IMR-90 (cell line): Measurements from ENCODE around the genes ITIH5 and TAF3.

DNA sequence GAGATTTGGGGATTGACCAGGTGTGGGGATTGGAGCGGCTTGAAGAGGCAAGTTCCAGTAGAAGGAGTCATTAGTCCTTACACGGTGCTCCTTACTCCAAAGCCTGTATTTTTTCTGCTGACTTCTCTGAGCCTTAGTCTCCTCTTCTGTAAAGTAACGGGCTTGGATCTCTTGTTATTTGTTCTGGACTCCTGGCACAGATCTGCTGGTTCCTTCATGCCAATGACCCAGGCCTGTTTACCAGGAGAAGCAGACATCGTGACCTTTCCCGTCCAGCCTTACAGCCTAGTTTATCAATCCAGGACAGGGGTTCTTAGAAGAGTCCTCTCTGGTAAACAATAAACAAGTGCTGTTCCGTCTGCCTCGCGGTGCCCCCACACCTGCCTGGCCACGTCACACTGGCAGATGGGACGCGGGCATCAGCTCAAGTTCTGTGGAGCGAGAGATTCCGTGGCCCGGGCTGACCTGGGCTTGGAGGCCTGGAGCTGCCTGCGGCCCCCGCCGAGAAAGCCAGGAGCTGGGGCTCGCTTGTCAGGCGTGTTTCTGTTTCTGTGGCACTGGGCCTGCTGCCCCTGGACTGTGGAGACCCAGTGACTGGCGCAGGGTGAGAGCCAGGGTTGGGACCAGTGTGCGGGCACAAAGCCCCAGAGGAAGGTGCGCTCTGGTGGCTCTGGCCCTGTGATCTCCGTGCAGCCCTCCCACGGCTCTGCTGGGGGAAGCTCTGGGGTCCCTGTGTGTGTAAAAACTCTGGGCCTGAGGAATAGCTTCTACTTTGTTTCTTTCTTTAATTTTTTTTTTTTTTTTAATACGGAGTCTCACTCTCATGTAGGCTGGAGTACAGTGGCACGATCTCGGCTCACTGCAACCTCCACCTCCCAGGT, 28.5 kb upstream of the PFKFB3 start:
- RRBS: no CpG with 5 or more reads among the region's 27 CpGs
CAGE:
- cytosol, long polyA plus RNA: no peak
- long polyA plus RNA: no peak
- nucleus, long polyA plus RNA: no peak

DNA sequence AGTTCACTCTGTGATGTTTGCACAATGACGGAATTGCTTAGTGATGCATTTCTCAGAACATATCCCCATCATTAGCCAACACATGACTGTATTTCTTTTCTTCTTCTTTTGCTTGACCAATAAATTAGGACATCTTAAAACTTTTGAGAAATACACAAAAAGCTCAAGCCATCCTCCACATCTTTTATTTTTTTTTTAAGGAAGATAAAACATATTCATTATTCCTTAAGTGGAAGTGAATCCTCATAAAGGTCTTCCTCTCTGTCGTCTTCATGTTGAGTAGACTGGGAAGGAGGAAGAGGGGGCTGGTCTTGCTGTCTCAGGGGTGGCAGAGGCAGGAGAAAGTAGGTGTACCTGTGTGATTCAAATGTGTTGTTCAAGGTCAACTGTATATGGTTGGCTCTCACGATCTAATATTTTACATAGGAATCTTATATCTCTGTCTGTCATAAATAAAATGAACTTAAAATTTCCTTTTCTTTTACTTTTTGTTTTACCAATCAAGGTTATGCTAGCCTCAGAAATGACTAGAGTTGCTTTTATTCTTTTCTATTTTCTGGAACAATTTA, 5.2 kb upstream of the PFKFB3 start:
- RRBS: no CpG with 5 or more reads among the region's 3 CpGs
CAGE:
- cytosol, long polyA plus RNA: no peak
- long polyA plus RNA: no peak
- nucleus, long polyA plus RNA: no peak

DNA sequence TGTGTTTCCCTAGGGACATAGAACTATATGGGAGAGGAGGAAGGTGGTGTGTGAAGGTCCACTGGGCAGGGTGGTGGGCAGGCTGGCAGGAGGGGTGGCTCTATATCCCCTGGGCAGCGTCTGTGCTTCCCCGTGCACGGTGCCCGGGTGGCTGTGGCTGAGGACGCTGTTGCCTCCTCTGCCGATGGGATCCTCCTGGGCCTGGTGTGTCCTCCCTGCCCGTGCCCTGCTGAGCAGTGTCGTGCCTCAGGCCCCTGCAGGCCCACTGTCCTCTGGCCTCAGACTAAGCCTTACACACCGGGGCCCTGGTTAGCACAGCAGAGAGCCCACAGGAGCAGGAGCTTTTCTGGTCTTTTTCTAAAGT, 19.2 kb downstream of the PFKFB3 start:
- RRBS: 95% methylated on average over 3 of the region's 9 CpGs
CAGE:
- cytosol, long polyA plus RNA: no peak
- long polyA plus RNA: no peak
- nucleus, long polyA plus RNA: no peak

DNA sequence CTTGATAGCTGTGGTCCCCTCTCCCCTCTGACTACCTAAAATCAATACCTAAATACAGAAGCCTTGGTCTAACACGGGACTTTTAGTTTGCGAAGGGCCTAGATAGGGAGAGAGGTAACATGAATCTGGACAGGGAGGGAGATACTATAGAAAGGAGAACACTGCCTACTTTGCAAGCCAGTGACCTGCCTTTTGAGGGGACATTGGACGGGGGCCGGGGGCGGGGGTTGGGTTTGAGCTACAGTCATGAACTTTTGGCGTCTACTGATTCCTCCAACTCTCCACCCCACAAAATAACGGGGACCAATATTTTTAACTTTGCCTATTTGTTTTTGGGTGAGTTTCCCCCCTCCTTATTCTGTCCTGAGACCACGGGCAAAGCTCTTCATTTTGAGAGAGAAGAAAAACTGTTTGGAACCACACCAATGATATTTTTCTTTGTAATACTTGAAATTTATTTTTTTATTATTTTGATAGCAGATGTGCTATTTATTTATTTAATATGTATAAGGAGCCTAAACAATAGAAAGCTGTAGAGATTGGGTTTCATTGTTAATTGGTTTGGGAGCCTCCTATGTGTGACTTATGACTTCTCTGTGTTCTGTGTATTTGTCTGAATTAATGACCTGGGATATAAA, 32.2 kb downstream of the PFKFB3 start:
- RRBS: no CpG with 5 or more reads among the region's 8 CpGs
CAGE:
- cytosol, long polyA plus RNA: no peak
- long polyA plus RNA: no peak
- nucleus, long polyA plus RNA: no peak

DNA sequence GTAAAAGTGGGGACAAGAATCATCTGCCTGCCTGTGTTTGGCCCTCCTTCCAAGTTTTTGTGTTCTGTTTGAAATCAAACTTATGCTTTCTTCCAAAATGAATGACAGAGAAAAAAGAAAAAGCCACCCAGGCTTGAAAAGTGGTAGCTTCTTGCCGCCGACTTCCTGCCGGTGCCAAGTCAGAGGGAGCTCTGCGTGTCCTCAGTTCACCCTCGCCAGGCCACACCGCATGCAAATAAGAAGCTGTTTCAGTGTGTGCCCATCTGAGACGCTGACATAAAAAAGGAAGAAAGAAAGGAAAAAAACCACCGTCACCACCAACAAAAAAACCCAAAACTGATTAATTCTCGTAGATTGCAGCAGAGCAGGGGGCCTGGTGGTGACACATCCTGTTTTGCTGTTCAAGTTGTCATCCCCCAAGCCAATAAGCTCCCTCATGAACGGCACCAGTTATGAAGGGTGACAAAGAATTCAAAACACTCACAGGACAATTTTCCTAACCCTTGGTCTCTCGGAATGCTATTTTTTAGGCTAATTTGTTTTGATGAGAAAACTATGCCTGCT, 145.3 kb downstream of the PFKFB3 start:
- RRBS: no CpG with 5 or more reads among the region's 11 CpGs
CAGE:
- cytosol, long polyA plus RNA: no peak
- long polyA plus RNA: no peak
- nucleus, long polyA plus RNA: no peak

- RRBS: no CpG with 5 or more reads among the region's 7 CpGs
CAGE:
- cytosol, long polyA plus RNA: no peak
- long polyA plus RNA: no peak
- nucleus, long polyA plus RNA: no peak
Measured at GRCh38 chr10:6757155-6757617, 177.1 kb upstream of the PRKCQ start.

GRCh38 chr10:7121050-7121547, 289.7 kb downstream of the SFMBT2 start:
- RRBS: no CpG with 5 or more reads among the region's 9 CpGs
CAGE:
- cytosol, long polyA plus RNA: no peak
- long polyA plus RNA: no peak
- nucleus, long polyA plus RNA: no peak

DNA sequence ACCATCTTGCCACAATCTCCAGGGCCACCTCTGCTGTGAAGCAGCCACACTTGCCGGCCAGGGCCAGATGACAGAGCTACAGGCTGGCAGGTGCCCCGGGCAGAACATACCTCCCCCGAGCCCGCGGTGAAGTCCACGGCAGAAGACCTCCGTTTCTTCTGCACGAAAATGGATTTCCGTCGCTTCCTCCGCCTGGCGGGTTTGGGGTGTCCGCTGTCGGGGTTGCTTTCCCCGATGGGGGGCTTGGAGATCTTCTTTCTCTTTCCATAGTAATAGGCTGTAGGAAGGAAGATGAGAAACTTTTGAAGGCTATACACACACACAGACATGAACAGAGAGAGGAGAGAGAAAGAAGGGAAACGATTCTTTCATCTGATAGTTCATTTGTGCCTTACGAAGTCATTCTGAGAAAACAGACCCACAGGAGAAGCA, 238.4 kb downstream of the SFMBT2 start:
- RRBS: no CpG with 5 or more reads among the region's 17 CpGs
CAGE:
- cytosol, long polyA plus RNA: no peak
- long polyA plus RNA: no peak
- nucleus, long polyA plus RNA: no peak

GRCh38 chr10:7264066-7264960, 146.5 kb downstream of the SFMBT2 start:
- RRBS: no CpG with 5 or more reads among the region's 13 CpGs
CAGE:
- cytosol, long polyA plus RNA: no peak
- long polyA plus RNA: no peak
- nucleus, long polyA plus RNA: no peak

GRCh38 chr10:7288116-7288568, 122.7 kb downstream of the SFMBT2 start:
- RRBS: no CpG with 5 or more reads among the region's 11 CpGs
CAGE:
- cytosol, long polyA plus RNA: no peak
- long polyA plus RNA: no peak
- nucleus, long polyA plus RNA: no peak

DNA sequence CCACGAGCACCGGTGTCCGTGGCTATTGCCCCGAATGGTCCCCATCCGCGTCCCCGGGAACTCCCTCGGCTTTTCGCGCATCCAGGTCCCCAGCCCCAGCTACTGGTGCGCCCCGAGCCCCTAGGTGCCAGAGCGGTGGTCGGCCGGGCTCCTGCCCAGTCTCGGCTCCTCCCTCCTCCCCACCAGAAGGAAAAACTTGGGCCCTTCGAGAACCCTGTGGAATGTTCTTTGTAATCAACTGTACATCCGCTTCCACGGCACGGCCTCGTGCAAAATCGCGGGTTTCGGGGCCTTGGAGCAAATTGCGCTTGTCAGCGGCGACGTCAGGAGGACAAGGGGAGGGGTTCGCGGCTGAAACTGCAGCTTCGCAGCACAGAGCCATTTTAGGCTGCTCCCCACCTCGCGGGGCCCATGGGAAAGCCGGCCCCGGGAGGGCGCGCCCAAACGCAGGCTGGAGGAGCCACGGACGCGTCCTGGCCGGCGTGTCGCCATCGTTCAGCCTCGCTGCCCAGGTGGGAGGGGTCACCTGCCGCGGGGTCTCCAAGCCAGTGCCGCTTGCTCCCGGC, 2.9 kb downstream of the SFMBT2 start:
- RRBS: 15% methylated on average over 31 of the region's 50 CpGs
CAGE:
- cytosol, long polyA plus RNA: no peak
- long polyA plus RNA: no peak
- nucleus, long polyA plus RNA: no peak

GRCh38 chr10:7484306-7484885, 73.6 kb upstream of the SFMBT2 start:
- RRBS: no CpG with 5 or more reads among the region's 9 CpGs
CAGE:
- cytosol, long polyA plus RNA: no peak
- long polyA plus RNA: no peak
- nucleus, long polyA plus RNA: no peak

DNA sequence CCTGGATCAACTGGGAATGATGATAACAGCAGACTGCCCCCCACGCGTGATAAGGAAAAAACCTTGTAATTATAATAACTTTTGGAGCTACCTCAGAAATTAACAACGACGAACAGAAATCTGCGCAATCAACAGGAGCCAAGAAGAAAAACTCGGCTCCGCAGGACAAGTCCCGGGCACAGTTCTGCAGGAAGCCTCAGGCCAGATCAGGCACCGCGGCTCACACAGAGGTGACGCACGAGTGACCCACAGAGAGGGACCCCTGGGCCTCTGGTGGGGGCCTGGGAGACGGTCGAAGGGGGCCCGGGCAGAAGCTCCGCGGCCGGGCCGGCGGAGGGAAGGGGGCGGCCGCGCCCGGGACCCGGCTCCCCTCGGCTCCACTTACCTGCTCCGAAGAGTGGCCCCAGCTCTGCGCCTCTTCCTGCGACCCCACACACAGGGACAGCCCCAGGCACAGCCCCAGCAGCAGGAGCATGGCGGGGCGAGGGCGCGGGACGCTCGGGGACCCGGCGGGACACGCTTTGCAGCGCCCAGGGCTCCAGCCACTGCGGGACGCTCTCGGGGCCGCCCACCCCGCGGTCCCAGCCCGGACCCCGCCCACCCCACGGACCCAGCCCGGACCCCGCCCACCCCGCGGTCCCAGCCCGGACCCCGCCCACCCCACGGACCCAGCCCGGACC, at the start of gene ITIH5:
TSS of gene ITIH5 (minus strand) at position 549 of the 680 bp plus-strand sequence.
- RRBS: 3% methylated on average over 10 of the region's 56 CpGs
CAGE:
- cytosol, long polyA plus RNA: no peak
- long polyA plus RNA: no peak
- nucleus, long polyA plus RNA: no peak

GRCh38 chr10:7702575-7702941, 558 bp upstream of the ITIH2 start:
- RRBS: 65% methylated on average over 2 of the region's 3 CpGs
CAGE:
- cytosol, long polyA plus RNA: no peak
- long polyA plus RNA: no peak
- nucleus, long polyA plus RNA: no peak

- RRBS: no CpG with 5 or more reads among the region's 6 CpGs
CAGE:
- cytosol, long polyA plus RNA: no peak
- long polyA plus RNA: no peak
- nucleus, long polyA plus RNA: no peak
Measured at GRCh38 chr10:7795508-7796265, 7.7 kb downstream of the ATP5F1C start.

DNA sequence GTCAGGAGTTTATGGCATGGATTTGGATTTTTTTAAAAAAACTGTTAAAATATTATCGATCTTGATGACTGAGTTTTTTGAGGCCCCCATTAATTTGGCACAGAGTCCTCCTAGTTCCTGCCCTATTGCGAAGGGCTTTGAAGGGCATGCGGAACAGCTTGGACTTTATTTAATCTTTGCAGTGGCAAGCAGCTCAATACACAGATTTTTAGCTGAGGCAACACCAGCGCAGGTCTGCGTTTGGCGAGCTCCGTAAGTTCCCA, 453 bp upstream of the TAF3 start:
- RRBS: no CpG with 5 or more reads among the region's 7 CpGs
CAGE:
- cytosol, long polyA plus RNA: no peak
- long polyA plus RNA: no peak
- nucleus, long polyA plus RNA: no peak

- RRBS: under 1% methylated on average over 26 of the region's 70 CpGs
CAGE:
- cytosol, long polyA plus RNA: no peak
- long polyA plus RNA: no peak
- nucleus, long polyA plus RNA: no peak
Measured at GRCh38 chr10:7818184-7818974, at the start of gene TAF3. Gene TAF3 (plus strand): TSS chr10:7818505.

- RRBS: no CpG with 5 or more reads among the region's 6 CpGs
CAGE:
- cytosol, long polyA plus RNA: no peak
- long polyA plus RNA: no peak
- nucleus, long polyA plus RNA: no peak
Measured at GRCh38 chr10:7841117-7841591, 22.8 kb downstream of the TAF3 start.

- RRBS: no CpG with 5 or more reads among the region's 3 CpGs
CAGE:
- cytosol, long polyA plus RNA: no peak
- long polyA plus RNA: no peak
- nucleus, long polyA plus RNA: no peak
Measured at GRCh38 chr10:7879795-7880518, 61.7 kb downstream of the TAF3 start.

DNA sequence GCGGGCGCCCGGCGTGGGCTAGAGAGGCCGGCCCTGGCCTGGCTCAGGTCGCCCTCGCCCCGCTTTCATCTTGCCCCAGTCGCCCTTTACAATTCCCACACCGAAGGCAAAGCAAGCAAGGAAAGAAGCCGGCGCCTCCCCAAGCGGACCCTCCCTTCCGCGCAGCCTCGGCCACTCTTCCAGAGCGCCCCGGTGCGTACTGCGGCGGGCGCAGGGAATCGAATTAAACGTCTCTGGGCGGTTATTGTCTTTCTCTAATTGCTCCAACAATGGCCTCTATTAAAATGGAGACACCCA, 4.5 kb upstream of the GATA3 start:
- RRBS: 3% methylated on average over 16 of the region's 25 CpGs
CAGE:
- cytosol, long polyA plus RNA: no peak
- long polyA plus RNA: no peak
- nucleus, long polyA plus RNA: no peak